Stomach (tissue), 7 donors: Measurements from ENCODE around the genes DOC2A, C16orf92, ZNF747, PHKG2 and RNF40.

GRCh38 chr16:30010785-30011827 is at the start of gene DOC2A:
Gene DOC2A, minus strand, starts transcription at chr16:30011027.
- PRO-cap: no peak
- RAMPAGE, long total RNA, 5 experiments: no peak in any of the 5 experiments
- RRBS: 1% methylated on average over 68 of the region's 106 CpGs

DNA sequence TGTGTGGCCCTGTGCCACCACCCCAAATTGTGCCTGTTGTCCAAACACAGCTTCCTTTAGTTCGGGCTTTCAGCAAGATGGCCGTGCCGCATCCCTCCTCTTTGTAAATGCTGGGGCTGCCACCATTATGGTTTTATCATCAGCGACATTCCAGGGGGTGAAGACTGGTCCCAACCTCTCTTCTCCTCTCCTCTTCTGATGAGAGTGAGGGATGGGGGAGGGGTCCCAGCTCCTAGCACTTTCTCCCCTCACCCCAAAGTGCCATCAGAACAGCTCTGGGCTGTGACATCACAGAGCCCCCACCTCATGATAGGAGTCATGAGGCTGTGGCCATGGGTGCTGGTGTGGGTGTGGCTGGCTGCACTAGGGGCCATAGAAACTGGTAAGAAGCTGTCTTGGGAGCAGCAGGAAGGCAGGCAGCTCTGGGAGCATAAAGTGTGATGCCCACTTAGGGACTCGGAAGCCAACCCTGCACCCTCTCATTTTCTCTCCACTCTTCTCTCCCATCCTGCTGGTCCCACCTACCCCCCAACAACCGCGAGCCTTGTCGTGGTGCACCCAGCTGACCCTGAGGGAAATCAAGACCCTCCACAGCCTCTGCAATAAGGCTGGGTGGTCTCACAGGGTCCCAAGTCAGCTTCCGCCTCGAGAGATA is at the start of gene C16orf92:
TSS of gene C16orf92 (plus strand) at position 176 of the 655 bp plus-strand sequence.
- PRO-cap: no peak
- RAMPAGE, long total RNA, 5 experiments: no peak in any of the 5 experiments
- RRBS: no CpG with 5 or more reads among the region's 10 CpGs

GRCh38 chr16:30068489-30069026 is 3.0 kb downstream of the ALDOA start:
- PRO-cap: no peak
- RAMPAGE, long total RNA, 5 experiments: no peak in any of the 5 experiments
- RRBS: no CpG with 5 or more reads among the region's 13 CpGs

DNA sequence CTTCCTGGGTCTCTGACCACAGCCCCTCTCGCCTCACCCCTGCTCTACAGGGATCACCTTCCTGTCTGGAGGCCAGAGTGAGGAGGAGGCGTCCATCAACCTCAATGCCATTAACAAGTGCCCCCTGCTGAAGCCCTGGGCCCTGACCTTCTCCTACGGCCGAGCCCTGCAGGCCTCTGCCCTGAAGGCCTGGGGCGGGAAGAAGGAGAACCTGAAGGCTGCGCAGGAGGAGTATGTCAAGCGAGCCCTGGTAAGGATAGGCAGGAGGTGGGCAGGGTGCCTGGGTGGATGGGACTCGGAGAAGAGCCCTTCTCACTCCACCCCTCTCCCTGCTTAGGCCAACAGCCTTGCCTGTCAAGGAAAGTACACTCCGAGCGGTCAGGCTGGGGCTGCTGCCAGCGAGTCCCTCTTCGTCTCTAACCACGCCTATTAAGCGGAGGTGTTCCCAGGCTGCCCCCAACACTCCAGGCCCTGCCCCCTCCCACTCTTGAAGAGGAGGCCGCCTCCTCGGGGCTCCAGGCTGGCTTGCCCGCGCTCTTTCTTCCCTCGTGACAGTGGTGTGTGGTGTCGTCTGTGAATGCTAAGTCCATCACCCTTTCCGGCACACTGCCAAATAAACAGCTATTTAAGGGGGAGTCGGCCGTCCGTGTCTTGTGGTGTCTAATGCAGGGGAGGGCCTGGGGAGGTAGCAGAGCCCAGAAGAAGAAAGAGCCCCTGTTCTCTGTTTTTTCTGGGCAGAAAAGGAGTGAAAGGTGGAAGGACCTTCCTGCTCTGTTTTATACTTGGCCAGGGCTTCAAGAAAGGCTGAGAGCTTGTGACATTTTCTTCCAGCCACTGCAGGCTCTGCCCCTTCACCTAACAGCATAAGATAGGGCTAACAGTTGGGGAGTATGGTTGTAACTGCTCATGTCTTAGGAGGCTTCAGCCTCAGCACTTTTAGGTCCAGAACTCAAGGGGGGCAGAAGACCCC is 4.5 kb downstream of the ALDOA start:
- PRO-cap: no peak
- RAMPAGE, long total RNA, 5 experiments: no peak in any of the 5 experiments
- RRBS: no CpG with 5 or more reads among the region's 24 CpGs

DNA sequence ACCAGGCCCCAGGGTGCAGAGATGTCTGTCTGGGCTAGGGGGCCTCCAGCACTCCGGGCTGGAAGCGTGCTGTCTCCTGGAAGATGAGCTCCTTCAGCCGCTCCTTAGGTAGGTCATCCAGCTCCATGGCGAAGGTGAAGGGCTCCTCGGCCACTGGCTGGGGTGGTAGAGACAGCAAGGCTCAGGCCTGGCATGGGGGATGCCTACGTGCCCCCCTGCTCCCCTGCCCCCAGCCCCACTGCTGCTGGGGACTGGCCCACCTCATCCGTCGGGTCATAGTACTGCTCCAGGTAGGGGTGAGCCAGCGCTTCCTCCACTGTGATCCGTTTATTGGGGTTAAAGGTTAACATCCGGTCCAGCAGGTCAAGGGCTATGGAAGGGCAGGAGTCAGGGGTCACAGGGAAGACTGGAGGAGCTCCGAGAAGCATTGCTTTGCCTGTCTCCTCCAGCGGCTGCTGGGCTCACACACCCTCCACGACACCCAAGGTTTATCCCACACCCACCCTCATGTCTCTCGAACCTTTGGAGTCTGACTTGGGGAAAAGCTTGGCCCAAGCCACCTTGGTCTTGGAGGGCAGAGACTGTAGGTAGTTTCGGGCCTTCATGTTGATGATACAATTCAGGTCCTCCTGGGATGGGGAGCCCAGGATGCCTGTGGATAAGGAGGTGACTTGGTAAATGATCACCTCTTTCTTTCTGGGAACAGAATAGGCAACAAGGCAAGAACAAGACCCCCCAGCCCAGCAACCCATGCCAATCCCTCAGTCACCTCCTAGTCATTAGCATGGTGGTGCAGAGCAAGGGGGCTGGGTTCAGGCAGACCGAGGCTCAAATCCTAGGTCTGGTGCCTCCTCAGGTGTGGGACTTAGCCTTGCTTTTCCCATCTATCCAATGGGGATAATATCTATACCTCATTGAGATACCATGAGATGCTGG is 3.6 kb upstream of the GDPD3 start:
- PRO-cap: unidirectional peak, minus-strand start at position 326 of the sequence
- RAMPAGE, long total RNA, 5 experiments: start-site peak on the minus strand in 1 of 5 experiments, centred at position 91 of the sequence, 12 reads per replicate
- RRBS: no CpG with 5 or more reads among the region's 17 CpGs

DNA sequence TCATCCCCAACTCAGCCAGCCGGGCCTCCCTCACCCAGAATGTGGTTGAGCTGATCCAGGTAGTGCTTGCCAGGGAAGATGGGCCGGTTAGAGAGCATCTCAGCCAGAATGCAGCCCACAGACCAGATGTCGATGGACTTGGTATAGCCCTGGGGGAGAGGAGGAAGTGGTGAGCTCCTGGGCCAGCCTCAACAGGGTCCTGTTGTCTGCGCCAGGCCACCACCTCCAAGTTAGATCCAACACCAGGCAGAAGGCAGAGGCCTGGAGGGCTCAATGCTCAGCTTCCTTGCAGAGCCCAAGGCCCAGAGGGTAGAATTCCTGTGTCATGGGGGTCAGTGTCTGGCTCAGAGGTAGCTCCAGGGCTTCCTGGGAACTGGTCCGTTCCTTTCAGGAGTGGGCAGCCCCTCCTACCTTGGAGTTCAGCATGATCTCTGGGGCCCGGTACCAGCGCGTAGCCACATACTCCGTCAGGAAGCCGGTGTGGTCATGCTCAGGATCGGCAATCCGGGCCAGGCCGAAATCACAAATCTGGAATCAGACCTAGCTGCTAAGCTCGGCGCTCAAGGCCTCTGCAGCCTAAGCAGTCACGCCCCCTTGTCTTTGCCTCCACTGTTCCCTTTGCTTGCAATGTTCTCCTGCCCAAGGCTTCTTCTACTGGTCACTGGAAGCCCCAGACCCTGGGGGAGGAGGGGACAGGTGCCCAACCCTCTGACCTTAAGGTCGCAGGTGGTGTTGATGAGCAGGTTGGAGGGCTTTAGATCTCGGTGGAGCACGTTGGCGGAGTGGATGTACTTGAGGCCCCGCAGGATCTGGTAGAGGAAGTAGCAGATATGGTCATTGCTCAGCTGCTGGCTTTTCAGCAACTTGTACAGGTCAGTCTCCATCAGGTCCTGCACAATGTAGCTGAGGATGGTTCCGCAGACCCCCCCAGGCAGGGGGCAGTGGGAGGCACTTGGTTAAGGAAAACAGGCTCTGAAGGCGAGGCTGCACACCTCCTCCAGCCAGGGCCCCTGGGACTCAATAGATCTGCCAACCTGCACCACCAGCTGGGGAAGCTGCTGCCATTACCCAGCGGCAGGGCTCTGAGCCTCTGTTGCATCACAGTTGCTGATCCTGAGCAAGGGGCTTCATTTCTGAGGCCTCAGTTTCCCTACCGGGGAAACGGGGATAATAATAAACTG is 4.7 kb upstream of the GDPD3 start:
- PRO-cap: no peak
- RAMPAGE, long total RNA, 5 experiments: start-site peak on the minus strand in 1 of 5 experiments, centred at position 106 of the sequence, 10 reads per replicate
- RRBS: 95% methylated on average over 6 of the region's 26 CpGs

GRCh38 chr16:30182690-30182961 is 776 bp upstream of the CORO1A start:
- PRO-cap: no peak
- RAMPAGE, long total RNA, 5 experiments: no peak in any of the 5 experiments
- RRBS: no CpG with 5 or more reads among the region's 10 CpGs

GRCh38 chr16:30183951-30184379 is 563 bp downstream of the CORO1A start:
- PRO-cap: no peak
- RAMPAGE, long total RNA, 5 experiments: no peak in any of the 5 experiments
- RRBS: 13% methylated on average over 6 of the region's 17 CpGs

DNA sequence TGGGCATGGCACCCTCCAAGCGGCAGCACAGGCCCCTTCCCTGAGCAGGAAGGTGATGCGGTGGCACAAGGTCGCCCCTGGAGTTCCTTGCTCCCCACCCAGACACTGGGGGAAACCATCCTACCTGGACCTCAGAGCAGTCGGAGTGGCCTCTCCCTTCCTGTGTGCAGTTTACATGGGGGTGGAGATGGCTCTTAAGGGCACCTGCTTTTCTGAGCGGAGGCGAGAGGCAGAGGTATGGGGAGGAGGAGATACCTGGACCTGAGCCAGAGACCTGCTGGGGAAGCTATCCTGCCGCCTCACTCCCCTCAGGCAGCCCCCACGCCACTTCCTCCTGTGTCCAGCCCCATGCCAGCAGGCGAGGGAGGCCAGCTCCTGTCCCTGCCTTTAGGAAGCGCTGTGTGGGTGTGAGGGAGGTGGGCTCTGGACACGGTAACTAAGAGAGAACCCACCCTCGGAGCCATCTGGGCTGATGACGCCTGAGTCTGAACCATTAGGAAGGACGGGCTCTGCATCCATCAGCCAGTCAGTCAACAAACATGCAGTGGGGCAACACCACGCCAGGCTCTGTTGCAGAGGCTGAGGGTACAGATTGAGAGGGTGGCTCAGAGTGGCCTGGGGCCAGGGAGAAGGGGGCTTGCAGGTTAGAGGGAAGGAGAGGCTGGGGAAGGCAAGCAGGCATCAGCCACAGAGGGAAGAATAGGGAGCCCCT is 1.1 kb downstream of the CORO1A start:
- PRO-cap: unidirectional peak, minus-strand start at position 168 of the sequence
- RAMPAGE, long total RNA, 5 experiments: no peak in any of the 5 experiments
- RRBS: no CpG with 5 or more reads among the region's 15 CpGs

GRCh38 chr16:30187705-30188110 is 4.3 kb downstream of the CORO1A start:
- PRO-cap: no peak
- RAMPAGE, long total RNA, 5 experiments: no peak in any of the 5 experiments
- RRBS: no CpG with 5 or more reads among the region's 13 CpGs

GRCh38 chr16:30394516-30395170 is 577 bp upstream of the ZNF48 start:
- PRO-cap: no peak
- RAMPAGE, long total RNA, 5 experiments: no peak in any of the 5 experiments
- RRBS: 3% methylated on average over 10 of the region's 37 CpGs

DNA sequence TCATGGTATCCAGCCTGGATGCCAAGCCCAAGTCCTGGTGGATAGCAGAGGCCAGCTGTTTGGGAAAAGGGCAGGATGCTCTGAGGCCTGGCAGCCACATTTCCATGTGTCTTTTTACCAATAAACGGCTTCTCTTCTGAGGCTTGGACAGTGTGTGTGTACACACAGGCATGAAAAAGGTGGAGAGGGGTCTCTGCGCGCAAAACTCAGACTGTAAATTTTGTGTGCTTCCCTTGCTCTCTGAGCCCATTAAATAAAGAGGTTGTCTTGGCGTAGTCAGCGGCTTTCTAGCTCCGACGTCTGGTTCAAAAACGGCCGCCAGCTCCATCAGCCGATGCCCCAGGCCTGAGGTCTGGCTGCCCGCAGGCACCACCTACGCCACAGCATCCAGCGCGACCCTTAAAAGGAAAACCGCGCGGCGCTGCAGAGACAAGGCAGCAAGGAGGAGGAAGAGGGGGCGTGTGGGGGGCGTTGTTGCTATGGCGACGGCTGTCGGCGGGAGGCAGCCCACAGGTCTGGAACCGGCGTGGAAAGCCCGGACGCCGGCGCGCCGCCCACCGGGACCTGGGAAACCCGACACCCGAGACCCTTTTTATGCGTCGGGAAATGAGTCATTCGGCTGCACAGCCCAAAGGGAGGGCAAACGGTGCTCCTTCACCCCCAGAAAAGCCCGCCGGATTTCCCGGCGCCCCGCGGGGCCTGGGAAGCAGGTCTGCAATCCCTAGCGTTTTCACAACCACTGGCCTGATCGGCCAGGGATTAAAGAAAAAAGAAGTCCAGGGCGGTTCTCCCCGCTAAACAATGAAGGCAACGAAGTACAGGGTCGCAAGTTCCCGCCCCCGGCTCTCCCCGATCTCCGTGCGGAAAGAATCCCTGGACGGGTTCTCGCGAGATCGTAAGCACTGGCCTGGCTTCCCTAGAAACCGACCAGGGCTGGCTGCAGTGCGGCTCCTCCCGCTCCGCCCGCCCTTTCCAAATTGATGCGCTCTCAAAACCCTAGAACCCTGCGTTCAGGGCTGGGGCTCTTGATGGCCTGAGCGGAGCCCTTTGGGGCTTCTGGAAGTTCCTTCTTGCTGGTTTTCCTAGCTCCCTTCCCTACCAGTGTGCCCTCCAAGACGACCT is 5.0 kb downstream of the ZNF48 start:
- PRO-cap: bidirectional peak, plus-strand start at position 679 of the sequence, minus-strand start at position 566 of the sequence; bidirectional peak, plus-strand start at position 926 of the sequence, minus-strand start at position 860 of the sequence
- RAMPAGE, long total RNA, 5 experiments: no peak in any of the 5 experiments
- RRBS: 2% methylated on average over 6 of the region's 69 CpGs

DNA sequence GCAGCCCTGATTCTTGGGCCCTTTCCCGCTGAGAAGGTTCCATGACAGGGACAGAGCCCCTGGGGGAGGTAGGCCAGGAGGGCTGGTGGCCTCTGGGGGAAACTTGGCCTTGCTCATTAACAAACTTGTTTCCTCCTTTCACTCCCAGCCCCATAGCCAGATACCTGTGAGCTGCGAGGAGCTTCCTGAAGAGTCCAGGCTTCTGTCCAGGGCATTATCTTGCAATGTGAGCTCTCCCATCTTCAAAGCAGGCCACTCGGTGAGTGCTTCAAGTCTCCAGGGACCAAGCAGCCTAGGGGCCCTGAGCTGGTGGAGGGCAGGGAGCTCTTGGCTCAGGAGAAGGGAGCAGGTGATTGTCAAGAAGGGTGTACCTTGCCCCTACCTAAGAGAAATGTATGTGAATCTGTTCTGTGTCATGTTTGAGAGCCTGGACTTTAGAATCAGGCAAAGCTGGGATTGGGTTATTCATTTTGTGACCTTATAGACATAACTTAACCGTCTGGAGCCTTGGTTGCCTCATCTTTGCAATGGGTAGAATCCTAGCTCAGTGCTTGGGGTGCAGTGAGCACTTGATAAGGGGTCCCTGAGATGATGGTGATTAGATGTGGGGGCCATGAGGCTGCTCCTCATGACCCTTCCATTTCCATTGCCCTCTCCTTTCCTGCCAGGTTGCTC is 16.0 kb downstream of the ZNF768 start:
- PRO-cap: no peak
- RAMPAGE, long total RNA, 5 experiments: start-site peak on the plus strand in 1 of 5 experiments, centred at position 461 of the sequence, 7 reads per replicate
- RRBS: no CpG with 5 or more reads among the region's 4 CpGs

DNA sequence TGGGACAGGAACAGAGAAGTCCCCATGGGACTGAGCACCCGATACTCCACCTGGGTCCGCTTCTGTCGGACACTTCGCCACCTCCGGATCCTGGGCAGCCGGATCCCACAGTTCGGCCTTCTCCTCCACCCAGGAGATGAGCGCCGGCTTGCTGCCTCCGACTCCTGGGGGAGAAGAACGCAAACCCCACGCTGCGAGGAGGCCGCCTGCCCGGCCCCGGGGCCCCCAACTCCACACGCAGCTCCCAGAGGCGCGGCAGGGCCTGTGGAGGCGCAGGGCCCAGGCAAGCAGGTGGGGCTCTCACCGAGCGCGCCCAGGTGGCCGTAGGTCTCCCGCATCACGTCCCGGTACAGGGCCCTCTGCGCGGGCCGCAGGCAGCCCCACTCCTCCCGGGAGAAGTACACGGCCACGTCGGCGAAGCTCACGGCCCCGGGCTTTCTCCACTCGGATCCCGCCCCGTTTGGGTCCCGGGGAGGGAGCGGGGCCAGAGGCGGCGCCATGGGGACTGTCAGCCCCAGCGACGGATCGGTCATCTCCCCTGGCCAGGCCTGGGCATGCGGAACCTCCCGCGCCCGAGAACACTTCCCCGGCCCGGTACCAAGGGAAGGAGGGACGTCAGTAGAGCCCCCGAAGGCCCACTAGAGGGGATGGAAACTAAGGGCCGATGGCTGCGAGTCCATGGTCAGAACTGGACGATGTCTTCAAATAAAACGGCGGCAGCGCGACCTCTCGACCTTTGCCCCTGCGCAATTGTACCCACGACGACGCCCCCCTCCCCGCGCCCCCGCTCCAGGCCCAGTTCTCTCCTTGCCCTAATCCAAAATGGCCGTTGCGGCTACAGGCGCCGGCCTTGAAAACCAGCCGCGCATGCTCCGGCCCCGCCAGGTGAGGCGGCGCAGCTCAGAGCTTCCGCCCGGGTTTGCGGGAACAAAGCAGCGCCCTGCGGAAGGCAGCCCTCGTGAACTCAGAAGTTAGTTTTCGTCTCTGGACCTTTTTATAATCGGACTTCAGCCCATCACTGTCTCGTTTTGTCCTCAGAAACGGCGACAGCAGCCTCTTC is at the start of gene ZNF747:
TSS of gene ZNF747 (minus strand) at position 712 of the 1,060 bp plus-strand sequence.
- PRO-cap: bidirectional peak, plus-strand start at position 403 of the sequence, minus-strand start at position 400 of the sequence; bidirectional peak, plus-strand start at position 916 of the sequence, minus-strand start at position 824 of the sequence
- RAMPAGE, long total RNA, 5 experiments: start-site peak on the plus strand in 4 of 5 experiments, centred at positions 914 to 936 of the sequence, 10 to 38 reads per replicate; start-site peak on the minus strand in 4 of 5 experiments, centred at positions 153 to 602 of the sequence, 7 to 144 reads per replicate
- RRBS: 2% methylated on average over 24 of the region's 91 CpGs

DNA sequence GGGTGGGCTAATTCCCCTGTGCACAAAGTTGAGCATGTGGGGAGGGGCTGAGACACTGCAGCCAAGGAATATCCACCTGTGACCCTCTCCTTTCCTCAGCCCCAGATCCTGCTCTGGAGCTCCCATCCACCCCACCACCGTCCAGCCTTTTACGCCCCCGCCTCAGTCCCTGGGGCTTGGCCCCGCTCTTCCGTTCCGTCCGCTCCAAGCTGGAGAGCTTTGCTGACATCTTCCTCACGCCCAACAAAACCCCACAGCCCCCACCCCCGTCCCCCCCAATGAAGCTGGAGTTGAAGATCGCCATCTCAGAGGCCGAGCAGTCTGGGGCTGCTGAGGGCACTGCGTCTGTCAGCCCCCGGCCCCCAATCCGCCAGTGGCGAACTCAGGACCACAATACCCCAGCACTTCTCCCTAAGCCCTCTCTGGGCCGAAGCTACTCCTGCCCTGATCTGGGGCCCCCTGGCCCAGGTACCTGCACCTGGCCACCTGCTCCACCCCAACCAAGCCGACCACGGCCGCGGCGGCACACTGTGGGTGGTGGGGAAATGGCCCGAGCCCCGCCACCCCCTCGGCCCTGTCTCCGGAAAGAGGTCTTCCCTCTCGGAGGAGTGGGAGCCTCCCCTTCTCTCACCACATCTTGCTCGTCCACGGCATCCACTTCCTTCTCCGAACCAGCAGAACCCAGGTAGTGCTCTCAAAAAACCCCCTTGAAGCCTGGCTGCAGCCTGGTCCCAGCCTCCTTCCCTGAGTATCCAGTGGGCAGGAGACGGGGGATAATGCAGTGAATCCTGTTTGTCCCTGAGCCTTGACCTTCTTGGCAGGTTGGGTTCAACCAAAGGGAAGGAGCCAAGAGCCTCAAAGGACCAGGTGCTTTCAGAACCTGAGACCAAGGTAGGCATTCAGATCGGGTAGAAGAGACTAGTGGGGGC is 3.4 kb upstream of the FBRS start:
- PRO-cap: no peak
- RAMPAGE, long total RNA, 5 experiments: start-site peak on the plus strand in 2 of 5 experiments, centred at positions 304 to 528 of the sequence, 6 to 19 reads per replicate
- RRBS: no CpG with 5 or more reads among the region's 31 CpGs

GRCh38 chr16:30657052-30658244 is 783 bp upstream of the FBRS start:
- PRO-cap: bidirectional peak, plus-strand start at chr16:30657947, minus-strand start at chr16:30657959; bidirectional peak, plus-strand start at chr16:30658418, minus-strand start at chr16:30658141
- RAMPAGE, long total RNA, 5 experiments: no peak in any of the 5 experiments
- RRBS: 1% methylated on average over 19 of the region's 82 CpGs

DNA sequence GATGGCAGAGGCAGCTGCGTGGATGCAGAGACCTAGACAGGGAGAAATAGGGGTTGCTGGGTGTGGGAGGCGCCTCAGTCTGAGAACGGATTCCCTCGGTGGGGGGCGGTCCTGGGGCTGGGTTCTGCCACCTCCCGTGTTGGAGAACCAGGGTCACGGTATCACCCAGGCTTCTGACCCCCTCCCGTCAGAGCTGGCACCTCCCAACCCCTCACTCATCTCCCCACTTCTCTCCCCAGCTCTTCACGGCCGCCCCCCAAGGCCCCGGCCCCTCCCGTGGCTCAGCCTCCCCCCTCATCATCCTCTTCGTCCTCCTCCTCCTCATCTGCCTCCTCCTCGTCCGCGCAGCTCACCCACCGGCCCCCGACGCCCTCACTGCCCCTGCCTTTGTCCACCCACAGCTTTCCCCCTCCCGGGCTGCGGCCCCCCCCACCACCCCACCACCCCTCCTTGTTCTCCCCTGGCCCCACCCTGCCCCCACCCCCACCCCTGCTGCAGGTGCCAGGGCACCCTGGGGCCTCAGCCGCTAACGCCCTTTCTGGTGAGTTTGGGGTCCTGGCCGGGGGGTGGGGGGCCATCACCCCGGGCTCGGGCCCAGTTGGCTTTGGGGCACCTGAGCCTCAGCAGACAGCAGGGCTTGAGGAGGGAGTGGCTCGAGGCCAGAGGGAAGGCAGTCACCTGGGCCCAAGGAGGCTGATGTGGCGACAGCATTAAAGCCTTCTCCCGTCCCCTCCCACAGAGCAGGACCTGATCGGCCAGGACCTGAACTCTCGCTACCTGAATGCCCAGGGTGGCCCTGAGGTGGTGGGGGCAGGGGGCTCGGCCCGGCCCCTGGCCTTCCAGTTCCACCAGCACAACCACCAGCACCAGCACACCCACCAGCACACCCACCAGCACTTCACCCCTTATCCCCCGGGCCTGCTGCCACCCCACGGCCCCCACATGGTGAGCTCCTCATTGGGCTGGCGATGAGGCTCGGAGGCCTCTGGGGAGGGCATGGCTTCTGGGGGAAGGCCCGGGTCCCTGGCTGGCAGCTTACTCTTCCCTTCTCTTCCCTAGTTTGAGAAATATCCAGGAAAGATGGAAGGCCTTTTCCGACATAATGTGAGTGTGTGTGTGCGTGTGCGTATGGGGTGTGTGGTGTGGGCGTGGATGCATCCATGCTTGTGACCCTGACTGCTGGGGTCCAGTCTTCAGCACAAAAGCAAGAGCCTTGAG is 6.2 kb downstream of the FBRS start:
- PRO-cap: no peak
- RAMPAGE, long total RNA, 5 experiments: start-site peak on the plus strand in 4 of 5 experiments, centred at positions 499 to 700 of the sequence, 12 to 57 reads per replicate
- RRBS: 88% methylated on average over 13 of the region's 42 CpGs

DNA sequence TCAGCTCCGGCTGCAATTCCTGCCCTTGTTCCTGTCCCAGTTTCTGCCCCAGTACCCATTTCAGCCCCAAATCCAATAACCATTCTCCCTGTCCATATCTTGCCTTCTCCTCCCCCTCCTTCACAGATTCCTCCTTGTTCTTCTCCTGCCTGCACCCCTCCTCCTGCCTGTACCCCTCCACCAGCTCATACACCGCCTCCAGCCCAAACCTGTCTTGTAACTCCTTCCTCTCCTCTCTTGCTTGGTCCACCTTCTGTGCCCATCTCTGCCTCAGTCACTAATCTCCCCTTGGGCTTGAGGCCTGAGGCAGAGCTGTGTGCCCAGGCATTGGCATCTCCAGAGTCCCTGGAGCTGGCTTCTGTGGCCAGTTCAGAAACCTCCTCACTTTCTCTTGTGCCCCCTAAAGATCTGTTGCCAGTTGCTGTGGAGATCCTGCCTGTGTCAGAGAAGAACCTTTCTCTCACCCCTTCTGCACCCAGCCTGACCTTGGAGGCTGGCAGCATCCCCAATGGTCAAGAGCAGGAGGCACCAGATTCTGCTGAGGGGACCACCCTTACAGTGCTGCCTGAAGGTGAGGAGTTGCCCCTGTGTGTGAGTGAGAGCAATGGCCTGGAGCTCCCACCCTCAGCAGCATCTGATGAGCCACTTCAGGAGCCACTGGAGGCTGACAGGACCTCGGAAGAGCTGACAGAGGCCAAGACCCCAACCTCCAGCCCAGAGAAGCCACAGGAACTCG is 2.9 kb upstream of the TMEM265 start:
- PRO-cap: no peak
- RAMPAGE, long total RNA, 5 experiments: start-site peak on the plus strand in 2 of 5 experiments, centred at positions 455 to 476 of the sequence, 31 to 60 reads per replicate
- RRBS: no CpG with 5 or more reads among the region's 4 CpGs

GRCh38 chr16:30747834-30748704 is at the start of gene PHKG2:
Gene PHKG2, plus strand, starts transcription at chr16:30748425.
- PRO-cap: bidirectional peak, plus-strand start at chr16:30748425, minus-strand start at chr16:30748127
- RAMPAGE, long total RNA, 5 experiments: start-site peak on the plus strand in 5 of 5 experiments, at chr16:30748368-30748447 at its widest, 96 to 821 reads per replicate
- RRBS: 1% methylated on average over 23 of the region's 61 CpGs

DNA sequence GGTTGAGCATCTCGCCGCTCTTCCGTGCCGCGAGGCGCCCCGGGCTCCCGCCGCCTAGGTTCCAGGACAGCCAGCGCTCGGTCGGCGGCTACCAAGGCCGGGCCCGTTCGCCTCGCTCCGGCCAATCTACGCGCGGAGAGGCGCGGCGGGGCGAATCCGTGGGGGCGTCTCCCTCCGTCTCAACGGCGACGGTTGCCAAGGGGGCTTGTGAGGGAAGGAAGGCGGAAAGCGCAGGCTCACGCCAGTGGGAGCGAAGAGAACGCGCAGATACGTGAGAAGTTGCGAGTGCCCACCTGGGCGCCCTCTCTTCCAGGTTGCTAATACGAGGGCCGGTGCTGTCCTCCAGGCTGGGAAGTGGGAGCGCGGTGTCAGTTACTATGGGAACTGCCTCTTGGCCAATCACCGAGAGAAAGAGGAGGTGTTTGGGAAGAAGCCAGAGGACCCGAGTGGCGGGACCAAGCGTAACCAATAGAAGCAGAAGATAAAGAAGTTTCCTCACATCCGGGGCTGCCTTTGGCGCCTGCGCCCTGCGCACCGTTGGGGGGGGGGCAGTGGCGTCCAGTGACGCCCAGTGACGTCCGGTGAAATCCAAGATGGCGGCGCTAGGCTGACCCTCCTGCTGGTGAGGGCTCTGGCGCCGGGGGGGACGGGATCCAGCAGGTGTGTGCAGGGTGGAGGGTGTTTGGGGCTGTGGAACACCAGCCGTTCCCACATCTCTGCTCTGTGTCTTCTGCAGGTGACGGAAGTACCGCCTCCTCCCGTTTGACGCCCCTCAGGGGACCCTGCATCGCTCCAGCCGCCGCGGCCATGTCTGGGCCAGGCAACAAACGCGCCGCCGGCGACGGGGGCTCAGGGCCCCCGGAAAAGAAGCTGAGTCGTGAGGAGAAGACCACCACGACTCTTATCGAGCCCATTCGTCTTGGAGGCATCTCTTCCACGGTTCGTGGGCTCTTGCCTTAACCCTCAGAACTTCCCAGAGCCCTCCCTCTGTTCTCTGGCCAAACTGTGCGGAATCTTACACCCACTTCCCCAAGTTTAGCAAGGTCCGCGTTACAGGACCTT is at the start of gene RNF40:
TSS of gene RNF40 (plus strand) at position 584 of the 1,062 bp plus-strand sequence.
- PRO-cap: bidirectional peak, plus-strand start at position 584 of the sequence, minus-strand start at position 322 of the sequence
- RAMPAGE, long total RNA, 5 experiments: start-site peak on the plus strand in 5 of 5 experiments, centred at positions 579 to 741 of the sequence, 34 to 383 reads per replicate; start-site peak on the minus strand in 2 of 5 experiments, centred at positions 92 to 349 of the sequence, 10 to 26 reads per replicate
- RRBS: 1% methylated on average over 21 of the region's 87 CpGs